LNCaP clone FGC (cell line): ENCODE measurements around the genes ACVRL1, ACVR1B and TNS2.

GRCh38 chr12:51884548-51884793, 3.4 kb upstream of the ANKRD33 start:
- RRBS, 2 experiments, result no CpG with 5 or more reads among the region's 2 CpGs

DNA sequence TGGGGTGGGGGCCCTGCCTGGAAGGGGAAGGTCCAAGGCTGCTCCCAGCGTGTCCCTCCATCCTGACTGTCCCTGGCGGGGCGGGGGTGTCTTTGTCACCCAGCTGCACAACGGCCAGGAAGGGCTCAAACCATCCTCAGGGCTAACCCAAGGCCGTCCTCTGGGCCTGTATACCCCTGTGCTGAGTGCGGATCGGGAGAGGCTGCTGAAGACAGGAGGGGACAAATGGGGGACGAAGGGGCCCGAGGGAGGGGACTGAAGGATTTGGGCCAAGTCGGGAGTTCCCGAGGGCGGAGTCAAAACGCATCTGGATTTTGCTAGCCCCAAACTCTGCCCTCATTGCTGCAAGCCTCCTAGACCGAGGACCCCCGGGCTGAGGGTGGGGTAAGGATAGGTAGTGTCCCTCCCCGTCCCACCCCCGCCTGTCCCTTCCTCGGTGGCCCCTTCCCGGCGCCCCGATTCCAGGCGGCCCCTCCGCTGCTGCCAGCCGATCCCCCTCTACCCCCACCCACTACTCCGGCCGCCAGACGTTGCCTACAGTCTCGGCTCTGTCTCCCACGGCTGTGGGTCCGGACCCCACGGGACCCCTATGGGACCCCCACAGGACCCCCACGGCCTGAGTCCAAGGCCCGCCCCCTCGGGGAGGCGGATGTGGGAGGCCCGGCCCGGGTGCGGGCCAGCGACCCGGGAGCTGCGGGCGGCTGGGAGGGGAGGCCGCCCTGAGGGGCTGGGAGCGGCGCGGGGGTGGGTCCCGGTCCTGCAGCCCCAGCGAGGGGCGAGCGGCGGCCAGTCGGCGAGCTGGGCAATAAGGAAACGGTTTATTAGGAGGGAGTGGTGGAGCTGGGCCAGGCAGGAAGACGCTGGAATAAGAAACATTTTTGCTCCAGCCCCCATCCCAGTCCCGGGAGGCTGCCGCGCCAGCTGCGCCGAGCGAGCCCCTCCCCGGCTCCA, at the start of gene ACVRL1:
Gene ACVRL1, plus strand, starts transcription at position 895 of the 951 bp plus-strand sequence.
- RRBS, 2 experiments, result 60 to 61% methylated on average over 30 to 31 of the region's 62 CpGs

- RRBS, 2 experiments, result no CpG with 5 or more reads among the region's 7 CpGs
These were observed 3.3 kb downstream of the ACVRL1 start for GRCh38 chr12:51910505-51911180.

DNA sequence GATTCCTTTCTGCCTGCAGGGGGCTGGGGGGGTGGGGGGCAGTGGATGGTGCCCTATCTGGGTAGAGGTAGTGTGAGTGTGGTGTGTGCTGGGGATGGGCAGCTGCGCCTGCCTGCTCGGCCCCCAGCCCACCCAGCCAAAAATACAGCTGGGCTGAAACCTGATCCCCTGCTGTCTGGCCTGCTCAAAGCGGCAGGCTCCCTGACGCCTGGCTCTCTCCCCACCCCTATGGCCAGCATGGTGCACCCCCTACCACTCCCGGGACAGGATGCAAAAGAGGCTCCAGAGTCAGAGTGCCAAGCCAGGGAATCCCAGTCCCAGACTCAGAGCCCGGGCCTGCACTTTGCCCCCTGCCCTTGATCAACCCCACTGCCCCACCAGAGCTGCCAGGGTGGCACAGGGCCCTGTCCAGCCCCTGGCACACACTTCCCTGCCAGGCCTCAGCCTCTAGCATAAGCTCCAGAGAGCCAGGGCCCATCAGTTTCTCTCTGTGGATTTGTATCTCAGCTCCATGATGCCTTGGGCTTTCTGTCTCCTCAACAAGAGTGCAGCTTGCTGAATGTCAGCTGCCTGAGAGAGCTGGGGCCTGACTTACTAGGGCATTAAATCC, 13.7 kb downstream of the ACVRL1 start:
- RRBS, 2 experiments, result 46 to 49% methylated on average over 2 of the region's 6 CpGs

DNA sequence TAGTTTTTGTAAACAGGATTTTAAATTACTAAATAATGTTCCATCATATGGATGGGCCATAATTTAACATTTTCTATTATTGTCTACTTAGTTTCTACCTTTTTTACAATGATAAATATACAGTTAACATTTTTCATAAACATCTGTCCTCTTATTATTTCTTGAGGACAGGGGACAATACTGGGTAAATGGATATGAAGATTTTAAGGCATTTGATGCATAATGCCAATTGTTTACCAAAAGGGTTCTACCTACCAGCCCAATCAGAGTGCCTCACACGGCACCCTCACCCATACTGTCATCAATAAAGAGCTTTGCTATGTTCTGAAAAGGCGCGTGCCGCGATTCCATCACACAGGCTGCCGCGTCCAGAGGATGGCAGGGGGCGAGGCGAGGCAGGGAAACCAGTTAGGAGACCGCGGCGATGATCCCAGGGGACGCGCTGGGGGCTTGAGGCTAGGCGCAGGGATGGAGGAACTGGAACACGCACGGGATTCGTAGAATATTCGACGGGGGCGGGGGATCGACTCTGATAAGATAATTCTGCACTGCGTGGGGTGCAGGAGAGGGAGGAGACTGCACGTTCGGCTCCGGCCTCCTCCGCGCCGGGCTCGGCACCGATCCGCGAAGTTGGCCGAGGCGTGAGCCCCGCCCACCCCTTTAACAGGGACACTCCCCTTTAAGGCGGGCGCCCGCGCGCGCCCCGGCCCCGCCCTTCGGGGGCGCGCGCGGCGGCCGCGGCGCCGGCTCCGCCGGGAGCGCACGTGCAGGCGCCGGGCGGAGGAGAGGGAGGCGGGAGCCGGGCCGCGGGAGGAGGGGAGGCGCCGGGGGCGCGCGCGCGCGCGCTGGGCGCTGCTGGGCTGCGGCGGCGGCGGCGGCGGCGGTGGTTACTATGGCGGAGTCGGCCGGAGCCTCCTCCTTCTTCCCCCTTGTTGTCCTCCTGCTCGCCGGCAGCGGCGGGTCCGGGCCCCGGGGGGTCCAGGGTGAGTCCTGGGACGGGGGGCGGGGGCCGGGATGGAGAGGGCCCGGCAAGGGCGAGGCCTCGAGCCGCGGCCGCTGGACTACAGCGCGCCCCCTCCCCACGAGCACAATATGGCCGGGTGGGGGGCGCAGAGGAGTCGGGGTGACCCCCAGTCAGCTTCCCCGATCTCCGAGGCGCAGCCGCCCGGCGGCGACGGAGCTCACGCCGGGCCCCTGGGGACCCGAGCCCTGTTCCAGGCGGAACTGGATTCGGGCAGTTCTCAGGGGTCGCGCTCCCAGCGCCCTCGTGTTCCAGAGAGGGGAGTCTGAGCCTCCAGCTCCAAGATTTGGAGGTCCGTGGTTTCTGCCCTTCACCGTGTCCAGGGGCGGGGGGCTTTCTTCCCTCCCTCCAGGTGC, at the start of gene ACVR1B:
Gene ACVR1B, plus strand, starts transcription at position 848 of the 1,377 bp plus-strand sequence.
- RRBS, 2 experiments, result 1 to 2% methylated on average over 62 to 64 of the region's 126 CpGs

DNA sequence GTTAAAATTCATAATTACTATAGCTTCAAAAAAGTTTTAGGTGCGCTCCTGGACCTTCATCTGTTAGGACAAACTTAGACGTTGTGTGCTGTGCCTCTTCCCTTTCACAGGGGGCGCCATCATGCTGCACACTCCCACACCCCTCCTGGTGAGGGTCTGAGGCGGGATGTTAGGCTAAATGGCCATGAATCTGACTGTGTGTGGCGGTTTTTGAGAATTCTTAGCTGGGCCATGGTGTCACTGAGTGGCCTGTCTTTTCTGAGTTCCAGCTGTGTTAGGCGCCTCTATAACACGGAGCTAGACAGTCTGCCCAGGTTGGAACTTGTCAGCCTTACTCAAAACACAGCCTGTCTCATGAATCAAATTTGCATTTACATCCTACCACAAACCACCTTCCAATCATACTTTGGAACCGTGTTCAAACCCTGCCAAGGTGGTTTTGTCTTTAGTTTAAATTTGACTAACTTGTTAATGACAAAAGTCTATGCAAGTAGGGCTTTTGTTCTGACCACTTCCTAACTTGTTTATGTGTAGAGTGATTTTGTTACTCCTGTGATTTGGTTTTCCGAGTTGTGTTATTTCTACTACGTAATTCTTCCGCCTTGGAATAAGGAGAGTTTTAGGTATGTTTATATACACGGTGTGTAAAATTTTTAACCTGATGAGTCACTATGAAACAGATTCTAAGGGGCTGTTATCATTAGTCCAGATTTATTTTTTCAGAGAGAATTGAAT, 19.5 kb downstream of the ACVR1B start:
- RRBS, 2 experiments, result no CpG with 5 or more reads among the region's 12 CpGs

GRCh38 chr12:51972834-51973540, 21.5 kb downstream of the ACVR1B start:
- RRBS, 2 experiments, result no CpG with 5 or more reads among the region's 10 CpGs

DNA sequence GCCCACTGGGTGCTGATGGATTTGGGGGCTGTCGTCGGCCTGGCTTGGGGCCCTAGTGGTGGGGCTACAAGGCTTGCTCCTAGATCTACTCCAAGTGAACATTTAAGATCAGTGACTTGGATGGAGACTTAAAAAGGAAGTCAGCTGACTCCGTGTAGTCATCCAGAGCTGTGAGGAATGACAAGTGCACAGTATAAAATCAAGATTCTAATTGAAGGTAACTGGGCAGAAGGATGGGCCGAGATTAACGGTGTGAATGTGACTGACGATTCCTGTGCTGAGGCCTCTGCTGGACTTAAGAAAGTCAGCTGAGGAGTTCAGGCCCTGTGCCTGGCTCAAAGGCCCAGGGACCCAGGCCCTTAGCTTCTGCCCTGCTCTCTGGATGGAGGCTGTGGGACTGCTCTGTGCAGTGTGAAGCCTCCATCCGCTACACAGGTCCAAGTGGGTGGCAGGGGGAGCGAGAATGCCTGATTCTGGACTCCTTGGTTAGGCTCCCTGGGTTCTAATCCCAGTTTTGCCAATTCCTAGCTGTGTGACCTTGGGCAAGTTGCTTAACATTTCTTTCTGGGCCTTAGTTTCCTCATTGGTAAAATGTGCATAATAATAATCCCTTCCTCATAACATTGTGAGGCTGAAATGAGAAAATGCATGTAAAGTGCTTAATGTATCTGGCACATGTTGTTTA, 12.6 kb upstream of the NR4A1 start:
- RRBS, 2 experiments, result no CpG with 5 or more reads among the region's 8 CpGs

DNA sequence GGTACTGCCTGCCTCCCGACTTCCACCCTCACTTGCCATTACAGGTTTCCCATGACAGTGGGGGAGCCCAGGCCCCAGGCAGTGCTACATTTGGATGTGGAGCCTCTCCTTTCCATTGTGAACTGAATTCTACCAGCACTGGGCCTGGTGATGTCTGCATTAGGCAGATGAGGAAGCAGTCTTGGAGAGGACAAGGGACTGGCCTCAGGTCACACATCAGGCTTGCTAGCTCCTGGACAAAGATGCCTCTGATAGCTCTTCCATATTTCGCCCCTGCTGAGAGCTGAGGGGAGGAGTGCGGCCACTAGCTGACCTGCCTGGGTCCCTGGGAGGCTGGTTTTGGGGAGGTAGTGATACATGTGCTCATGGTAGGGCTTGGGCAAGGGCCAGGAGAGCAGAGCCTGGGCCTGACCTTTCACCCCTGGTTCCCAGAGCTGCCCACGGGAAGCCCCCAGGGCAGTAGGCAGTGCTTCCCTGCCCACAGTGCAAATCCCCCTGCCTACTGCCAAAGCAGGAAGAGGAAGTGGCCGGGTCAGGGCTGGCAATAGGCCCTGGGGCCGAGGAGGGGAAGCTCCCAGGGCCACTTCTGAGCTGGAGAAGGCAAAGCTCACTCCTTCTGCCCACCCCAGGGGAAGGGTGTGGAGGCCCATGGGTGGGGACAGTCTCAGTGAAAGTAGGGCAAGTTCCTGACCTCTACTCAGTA, 5.7 kb upstream of the NR4A1 start:
- RRBS, 2 experiments, result no CpG with 5 or more reads among the region's 6 CpGs

DNA sequence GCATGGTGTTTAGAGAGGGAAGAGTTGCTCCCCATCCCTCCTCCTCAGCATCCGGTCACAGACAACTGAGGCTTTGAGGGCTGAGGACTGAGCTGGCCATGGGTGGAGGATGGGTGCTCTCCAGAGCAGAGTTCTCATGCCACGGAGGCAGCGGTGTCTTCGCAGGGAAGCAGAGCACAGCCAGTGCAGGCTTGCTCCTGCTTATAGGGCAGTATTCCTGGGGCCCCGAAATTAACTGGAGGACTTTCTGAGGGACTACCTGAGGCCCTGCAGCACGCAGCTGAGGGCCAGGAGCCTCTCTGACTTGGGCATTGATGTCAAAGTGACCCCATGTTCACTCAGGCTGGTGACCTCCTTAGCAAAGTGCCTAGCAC, 49.2 kb downstream of the KRT80 start:
- RRBS, 2 experiments, result no CpG with 5 or more reads among the region's 6 CpGs

GRCh38 chr12:52249863-52250865, 17.1 kb downstream of the KRT7 start:
- RRBS, 2 experiments, result 59 to 67% methylated on average over 4 of the region's 50 CpGs

DNA sequence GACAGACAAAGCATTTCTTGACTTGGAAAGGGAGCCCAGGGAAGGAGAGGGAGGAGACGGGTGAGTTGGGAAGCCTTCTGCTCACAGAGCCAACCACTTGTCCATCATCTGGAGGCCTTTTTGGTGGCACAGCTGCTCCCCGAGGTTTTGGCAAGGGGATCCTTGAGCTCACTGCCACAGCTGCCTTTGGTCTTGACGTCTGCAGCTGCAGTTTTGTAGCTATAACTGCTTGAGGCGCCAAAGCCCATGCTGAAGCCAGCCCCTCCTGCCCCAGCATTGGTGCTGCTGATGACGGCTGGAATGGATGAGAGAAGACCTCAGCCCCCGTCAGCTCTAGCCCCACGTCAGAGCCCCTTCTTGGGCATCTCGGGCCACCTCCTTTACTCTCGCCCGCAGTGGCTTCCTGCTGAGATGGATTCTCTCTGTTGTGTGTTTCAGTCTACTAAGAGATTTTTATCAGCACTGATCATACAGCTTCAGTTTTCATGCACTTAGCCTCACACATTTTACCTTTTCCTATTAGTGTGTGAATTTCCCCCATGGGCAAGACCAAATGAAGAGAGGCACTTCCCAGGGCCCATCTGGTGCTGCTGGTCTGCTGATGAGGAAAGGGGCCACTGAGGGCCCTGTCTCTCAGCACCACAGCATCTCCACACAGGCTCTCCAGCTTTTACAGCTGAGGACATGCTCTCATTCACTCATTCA, 12.4 kb upstream of the KRT74 start:
- RRBS, 2 experiments, result no CpG with 5 or more reads among the region's 10 CpGs

DNA sequence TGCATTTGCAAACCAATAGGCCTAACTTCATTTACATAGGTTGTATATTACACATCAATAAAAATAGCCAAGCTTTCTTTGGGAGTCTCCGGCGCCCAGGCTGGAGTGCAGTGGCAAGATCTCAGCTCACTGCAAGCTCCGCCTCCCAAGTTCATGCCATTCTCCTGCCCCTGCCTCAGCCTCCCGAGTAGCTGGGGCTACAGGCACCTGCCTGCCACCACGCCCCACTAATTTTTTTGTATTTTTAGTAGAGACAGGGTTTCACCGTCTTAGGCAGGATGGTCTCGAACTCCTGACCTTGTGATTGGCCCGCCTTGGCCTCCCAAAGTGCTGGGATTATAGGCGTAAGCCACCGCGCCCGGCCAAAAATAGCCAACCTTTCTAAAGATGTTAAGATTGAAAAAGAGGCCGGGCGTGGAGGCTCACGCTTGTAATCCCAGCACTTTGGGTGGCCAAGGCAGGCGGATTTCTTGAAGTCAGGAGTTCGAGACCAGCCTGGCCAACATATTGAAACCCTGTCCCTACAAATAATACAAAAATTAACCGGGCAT, 2.5 kb downstream of the KRT8 start:
- RRBS, 2 experiments, result 30 to 56% methylated on average over 2 of the region's 18 CpGs

GRCh38 chr12:52970115-52970702, 21.3 kb downstream of the KRT18 start:
- RRBS, 2 experiments, result no CpG with 5 or more reads among the region's 6 CpGs

DNA sequence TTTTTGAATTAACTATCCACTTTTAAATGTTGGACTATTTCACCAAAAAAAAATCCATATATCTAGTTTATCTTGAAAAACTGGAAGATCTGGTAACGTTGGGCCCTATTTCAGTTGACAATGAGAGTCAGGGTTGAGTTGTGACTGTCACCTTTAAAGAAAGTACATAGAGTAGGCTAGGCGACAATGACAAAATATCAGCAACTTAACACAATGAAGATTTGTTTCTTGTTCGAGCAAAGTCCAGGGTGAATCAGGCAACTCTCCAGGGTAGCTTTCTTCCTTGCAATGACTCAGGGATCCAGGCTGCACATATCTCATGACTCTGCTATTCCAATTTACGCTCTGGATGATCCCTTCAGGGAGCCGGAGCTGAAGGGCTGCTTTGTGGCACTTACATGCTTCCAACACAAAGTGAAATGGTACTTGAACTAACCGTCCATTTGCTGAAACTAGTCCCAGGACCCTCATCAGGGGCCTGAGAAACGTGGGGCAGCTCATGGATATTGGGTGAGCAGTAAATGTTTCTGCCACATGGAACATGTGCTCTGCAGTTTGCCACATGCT, 13.2 kb upstream of the EIF4B start:
- RRBS, 2 experiments, result no CpG with 5 or more reads among the region's 7 CpGs

DNA sequence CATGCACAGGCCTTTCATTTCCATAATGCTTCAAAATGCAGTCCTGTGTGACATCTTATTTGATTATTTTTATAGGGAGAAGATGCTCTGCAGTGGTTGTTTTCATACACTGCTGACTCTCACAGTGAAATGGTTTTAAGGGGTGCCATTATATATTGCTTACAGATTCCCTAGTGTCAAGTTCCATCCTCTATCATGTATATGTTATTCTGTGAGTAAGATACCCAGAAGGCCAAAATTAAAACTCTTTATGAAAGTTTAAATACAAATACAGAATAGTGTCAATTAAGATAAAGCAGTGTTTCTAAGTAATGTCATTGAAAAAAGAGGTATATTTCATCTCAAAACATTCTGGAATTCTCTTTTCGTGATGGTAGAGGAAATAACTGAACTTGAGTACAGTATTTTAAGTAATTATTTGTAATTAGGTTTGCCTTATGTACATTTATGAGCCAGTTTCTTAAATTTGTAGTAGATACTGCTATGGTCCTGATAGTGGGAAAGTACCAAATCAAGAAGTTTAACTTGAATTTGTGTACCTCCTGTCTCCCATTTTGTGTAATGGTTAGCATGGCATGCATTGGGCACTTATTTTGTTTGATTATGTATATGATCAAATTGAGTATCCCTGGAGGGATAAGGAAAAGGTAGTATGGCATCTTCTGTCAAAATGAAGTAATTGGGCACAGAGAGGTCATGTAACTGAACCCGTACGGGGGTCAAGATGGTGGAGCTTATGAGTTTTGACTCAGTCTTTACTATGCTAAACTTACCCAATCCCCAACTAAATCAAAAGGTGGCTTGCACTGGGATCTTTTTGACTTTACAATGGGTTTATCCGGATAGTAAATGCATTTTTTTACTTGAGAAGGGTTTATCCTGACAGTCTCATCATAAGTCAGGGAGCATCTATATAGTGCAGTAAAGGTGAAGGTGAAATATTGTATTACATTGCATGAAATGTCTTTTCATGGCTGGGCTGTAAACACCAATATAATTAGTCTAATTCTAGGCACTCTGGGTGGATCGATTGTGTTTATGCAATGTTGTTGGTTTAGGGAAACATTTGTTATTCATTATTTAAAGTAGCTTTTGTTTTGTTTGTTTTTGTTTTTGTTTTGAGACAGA, 3.7 kb downstream of the EIF4B start:
- RRBS, 2 experiments, result no CpG with 5 or more reads among the region's 5 CpGs

GRCh38 chr12:53034254-53035257, 15.3 kb upstream of the TNS2 start:
- RRBS, 2 experiments, result no CpG with 5 or more reads among the region's 9 CpGs

- RRBS, 2 experiments, result no CpG with 5 or more reads among the region's 3 CpGs
These were observed 9.8 kb upstream of the TNS2 start for GRCh38 chr12:53039980-53040455.

GRCh38 chr12:53041901-53042780, 7.7 kb upstream of the TNS2 start:
- RRBS, 2 experiments, result no CpG with 5 or more reads among the region's 4 CpGs

GRCh38 chr12:53049345-53050489, at the start of gene TNS2:
Gene TNS2 (plus strand): TSS chr12:53050065.
- RRBS, 2 experiments, result 23 to 38% methylated on average over 5 of the region's 22 CpGs